ENCODE measurements around a stretch of chr4.

- PRO-cap: no peak
- RAMPAGE, long total RNA, 2 experiments: no peak in any of the 2 experiments
Measured at GRCh38 chr4:2869718-2870491, 26.3 kb downstream of the ADD1 start.

- PRO-cap: no peak
- RAMPAGE, long total RNA, 2 experiments: no peak in any of the 2 experiments
Measured at GRCh38 chr4:2909594-2910035, 25.0 kb downstream of the MFSD10 start.

DNA sequence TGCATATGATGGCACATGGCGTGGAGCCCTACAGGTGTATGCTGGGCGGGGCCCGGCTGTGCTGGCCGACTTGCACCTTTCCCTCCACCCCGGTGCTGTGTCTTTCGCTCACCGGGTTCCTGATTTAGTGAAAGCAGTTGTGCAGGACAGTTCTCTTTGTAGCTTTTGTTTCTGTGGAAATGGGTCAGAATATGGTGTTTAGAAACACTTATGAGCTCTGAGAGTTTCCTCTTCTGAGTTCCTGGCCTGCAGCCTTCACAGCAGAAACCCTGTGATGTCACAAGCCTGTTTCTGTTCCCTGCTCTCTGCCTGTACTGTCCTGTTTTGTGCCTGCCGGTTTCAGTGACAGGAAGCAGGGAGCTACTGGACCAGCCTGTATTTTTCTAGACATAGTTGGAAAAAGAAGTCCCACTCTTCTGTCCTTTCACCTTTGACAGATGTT, 22.4 kb upstream of the MSANTD1 start:
- PRO-cap: no peak
- RAMPAGE, long total RNA, 2 experiments: no peak in any of the 2 experiments

DNA sequence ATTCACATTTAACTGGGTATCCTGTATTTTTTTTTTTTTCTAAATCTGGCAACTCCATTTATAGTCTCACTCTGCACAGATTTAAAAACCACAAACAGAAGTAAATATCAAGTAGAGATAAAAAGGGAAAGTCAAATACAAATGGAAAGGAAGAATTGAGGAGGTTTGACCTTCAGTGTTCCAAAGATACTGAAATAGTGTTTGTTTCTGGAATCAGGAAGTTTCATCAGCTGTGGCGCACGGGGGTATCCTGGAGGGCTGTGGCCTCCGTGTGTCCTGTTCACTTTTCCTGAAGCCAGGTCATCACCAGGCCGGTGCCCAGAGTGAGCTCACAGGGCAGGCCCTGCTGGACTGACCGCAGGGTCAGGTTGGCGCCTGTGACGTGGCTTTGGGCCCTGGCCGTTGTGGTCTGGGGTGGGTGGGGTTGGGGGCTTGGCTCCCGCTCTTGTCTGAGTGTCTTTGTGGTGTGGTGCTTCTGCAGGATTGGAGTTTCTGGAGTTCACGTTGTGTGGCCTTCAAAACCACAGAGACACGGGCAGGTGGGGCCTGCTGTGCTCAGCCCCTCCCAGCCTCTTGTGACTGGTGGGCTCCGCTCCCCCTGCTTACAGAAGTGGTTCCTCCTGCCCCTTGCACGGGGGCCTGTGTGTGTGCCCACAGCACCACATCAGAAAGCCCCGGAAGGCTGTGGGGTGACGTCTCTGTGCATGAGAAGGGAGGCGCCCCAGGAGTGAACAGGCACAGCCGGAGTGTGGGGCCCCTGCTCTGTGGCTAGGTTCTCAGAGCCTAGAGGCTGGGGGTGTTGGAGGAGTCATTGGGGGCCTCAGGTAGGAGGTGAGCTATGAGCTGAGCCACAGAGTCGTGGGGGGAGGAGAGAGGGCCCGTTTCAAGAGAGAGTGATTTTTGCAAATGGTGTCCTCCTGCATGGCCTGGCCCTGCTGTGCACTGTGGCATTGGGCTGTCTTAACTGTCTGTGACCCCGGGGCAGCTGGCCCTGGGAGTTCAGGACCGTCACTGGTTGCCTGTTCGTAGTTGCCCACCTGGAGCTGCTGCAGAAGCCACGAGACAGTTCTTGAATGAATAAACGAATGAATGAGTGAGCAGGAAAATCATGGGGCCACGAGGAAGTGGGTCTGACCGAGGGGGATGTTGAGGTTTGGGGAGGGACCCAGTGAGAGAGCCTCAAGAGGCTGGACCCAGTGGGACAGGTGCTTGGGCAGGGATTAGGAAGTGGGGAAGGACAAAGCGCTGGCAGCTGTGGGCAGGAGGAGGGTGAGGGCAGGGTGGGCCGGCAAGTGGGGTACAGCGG, 9.6 kb downstream of the RGS12 start:
- PRO-cap: no peak
- RAMPAGE, long total RNA, 2 experiments: no peak in any of the 2 experiments

DNA sequence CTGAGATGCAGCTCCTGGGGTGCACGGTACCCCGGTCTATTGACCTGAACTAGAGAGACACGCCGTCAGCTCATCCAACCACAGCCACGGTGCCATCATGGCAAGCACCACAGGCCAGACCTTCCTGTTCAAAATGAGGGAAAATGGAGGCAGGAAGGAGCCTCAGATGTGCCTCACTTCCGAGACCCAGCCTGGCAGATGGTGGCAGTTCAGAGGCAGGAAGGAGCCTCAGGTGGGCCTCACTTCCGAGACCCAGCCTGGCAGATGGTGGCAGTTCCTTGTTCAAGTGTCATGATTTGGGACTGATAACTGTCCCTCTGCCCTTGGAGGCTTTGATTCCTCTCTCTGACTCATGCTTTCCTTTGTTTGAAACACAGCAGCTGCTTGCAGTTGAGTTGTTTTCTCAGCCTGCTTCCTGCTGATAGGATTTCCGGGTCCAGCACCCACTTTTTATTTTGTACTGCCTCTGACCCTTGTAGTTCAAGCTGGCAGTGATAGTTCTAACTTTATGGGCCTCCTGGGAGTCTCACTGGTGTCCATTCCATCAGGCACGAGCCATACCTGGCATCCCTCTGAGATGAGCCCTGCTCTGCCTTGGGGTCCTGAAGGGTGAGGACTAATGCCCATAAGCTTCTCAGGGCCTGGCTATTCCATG, 12.8 kb downstream of the RGS12 start:
- PRO-cap: no peak
- RAMPAGE, long total RNA, 2 experiments: no peak in any of the 2 experiments

GRCh38 chr4:3311598-3312236, 18.9 kb downstream of the RGS12 start:
- PRO-cap: no peak
- RAMPAGE, long total RNA, 2 experiments: no peak in any of the 2 experiments

GRCh38 chr4:3321590-3322688, 29.1 kb downstream of the RGS12 start:
- PRO-cap: no peak
- RAMPAGE, long total RNA, 2 experiments: no peak in any of the 2 experiments

DNA sequence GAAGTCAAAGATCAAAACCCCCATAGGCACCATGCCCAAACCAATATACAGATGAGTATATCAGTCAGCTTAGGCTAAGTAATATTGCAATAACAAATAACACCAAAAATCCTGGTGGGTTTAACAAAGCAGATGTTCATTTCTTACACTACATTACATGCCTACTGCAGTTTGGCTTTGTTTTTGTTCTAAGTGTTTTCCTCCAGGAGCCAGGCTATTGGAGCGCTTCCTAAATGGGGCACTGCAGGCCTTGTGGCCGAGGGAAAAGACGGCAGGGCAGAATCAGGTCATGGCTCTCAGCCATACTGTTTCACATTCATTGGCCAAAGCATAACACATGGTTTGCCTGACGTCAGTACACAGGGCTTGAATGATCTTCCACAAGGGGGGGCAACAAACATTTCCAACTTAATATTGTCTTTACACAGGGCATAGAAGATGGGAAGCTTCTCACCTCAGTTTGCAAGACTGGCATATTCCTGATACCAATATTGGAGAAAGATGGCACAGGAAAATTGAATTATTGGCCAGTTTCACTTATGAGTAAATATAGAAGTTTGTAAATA, 42.0 kb upstream of the HGFAC start:
- PRO-cap: no peak
- RAMPAGE, long total RNA, 2 experiments: no peak in any of the 2 experiments

- PRO-cap: no peak
- RAMPAGE, long total RNA, 2 experiments: no peak in any of the 2 experiments
Measured at GRCh38 chr4:3529437-3529886, 2.8 kb downstream of the LRPAP1 start.

DNA sequence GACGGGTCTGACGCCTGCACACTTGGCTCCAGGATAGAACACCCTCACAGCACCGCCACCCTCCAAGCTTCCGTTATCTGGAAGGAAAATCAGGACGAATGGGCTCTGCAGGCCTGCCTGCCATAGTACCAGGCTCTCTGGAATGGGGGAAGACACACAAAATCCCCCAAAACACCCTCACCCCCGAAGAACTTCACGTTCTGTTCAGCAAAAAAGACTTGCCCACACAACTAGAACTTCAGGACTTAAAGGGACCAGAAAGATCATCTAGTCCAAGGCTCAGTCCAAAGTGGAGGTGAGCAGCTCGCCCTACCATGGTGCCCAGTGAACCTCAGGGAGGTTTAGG, 2.0 kb downstream of the LRPAP1 start:
- PRO-cap: no peak
- RAMPAGE, long total RNA, 2 experiments: no peak in any of the 2 experiments

DNA sequence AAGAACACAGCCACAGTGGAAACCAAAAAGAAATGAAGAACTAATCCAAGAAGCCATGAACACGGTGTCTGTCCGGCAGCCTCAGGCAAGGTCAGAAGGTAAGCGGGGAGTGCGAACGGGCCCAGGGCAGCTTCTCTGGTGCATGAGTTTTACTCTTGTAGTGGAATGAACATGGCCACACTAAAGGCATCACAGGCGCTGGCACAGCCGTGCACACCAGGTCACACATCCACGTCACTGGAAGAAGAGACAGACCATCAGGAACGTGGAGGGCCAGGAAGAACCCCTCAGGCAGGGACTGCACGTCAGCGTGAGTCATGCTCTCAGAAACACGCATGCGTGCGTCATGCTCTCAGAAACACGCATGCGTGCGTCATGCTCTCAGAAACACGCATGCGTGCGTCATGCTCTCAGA, 20.0 kb upstream of the ADRA2C start:
- PRO-cap: no peak
- RAMPAGE, long total RNA, 2 experiments: no peak in any of the 2 experiments

- PRO-cap: no peak
- RAMPAGE, long total RNA, 2 experiments: no peak in any of the 2 experiments
Measured at GRCh38 chr4:3786084-3786620, 20.0 kb downstream of the ADRA2C start.

DNA sequence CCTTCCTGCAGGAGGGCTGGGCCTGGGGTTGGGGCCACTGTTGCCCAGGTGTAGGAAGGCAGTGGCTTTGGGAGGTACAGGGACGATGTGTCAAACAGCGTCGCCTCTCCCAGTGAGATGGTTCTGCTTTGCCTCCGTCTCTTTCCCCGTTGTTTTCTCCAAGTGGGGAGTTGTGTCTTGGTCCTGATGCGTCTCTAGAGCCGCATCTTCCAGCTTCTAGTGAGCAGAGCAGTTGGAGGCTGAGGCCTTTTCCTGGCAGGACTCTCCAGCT, 172.7 kb downstream of the ADRA2C start:
- PRO-cap: no peak
- RAMPAGE, long total RNA, 2 experiments: no peak in any of the 2 experiments

DNA sequence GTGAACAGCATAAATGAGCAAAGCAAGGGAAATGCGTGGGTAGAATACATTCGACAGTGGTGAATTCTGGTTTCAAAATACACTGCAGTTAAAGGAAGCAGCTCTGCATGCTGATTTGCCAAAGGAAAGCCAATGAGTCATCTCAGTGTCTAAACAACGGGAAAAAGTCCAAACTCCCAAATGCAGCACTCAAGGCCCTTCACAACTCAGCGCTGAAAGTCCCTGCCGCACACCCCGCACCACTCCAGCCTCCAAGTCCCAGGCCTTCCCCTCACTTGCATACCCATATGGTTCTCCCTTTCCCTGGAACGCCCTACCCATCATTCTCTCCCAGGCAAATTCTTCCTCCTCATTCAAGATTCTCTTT, 68.1 kb downstream of the STX18 start:
- PRO-cap: no peak
- RAMPAGE, long total RNA, 2 experiments: no peak in any of the 2 experiments

DNA sequence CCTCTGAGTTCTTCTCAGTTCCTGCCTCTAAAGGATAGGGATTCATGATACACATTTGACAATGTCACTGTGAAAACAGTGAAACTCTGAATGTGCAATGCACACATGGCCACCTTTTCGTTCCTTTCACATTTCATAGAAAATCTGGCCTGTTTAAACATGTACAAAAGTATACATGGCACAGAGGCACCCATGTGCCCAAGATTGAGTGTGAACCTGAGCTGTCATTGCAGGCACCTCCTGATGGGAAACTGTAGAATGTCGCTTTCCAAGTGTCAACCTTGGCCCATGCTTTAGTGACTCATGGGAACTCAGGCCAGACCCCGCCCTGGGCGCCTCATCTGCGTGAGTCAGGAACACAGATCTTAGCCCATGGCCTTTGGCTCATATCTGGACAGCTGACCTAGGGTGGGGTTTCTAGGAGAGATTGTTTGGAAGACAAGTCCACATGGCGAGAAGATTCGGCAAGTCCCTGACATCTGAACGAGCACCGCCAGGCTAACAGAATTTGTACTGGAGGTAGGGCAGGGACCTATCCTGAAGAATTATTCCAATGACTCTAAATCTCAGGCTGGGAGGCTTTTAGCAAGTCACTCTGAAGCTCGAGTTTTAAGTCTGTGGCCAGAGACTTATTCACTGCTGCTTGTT, 50.0 kb downstream of the CYTL1 start:
- PRO-cap: no peak
- RAMPAGE, long total RNA, 2 experiments: no peak in any of the 2 experiments

DNA sequence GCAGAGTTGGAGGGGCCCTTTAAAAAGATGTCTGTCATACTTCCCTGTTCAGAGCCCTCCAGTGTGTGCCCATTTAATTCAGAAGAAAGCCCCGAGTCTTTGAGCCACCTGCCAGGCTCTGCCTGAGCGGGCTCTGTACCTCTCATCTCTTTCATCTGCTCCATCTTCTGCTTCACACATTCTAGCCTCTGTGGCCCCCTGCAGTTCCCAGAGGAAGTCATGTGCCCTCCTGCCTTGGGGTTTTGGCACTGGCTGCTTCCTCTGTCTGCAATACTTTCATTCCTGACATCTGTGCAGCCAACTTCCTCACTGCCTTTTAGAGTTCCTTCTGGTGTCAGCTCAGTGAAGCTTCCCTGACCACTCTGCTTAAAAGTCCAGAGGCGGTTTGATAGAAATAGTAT, 6.2 kb upstream of the STK32B start:
- PRO-cap: no peak
- RAMPAGE, long total RNA, 2 experiments: no peak in any of the 2 experiments

GRCh38 chr4:5437133-5437453, 271.3 kb downstream of the EVC2 start:
- PRO-cap: no peak
- RAMPAGE, long total RNA, 2 experiments: no peak in any of the 2 experiments

- PRO-cap: no peak
- RAMPAGE, long total RNA, 2 experiments: no peak in any of the 2 experiments
Measured at GRCh38 chr4:5752449-5752755, 41.4 kb downstream of the EVC start.

GRCh38 chr4:5870671-5871270, 22.1 kb downstream of the CRMP1 start:
- PRO-cap: no peak
- RAMPAGE, long total RNA, 2 experiments: no peak in any of the 2 experiments

DNA sequence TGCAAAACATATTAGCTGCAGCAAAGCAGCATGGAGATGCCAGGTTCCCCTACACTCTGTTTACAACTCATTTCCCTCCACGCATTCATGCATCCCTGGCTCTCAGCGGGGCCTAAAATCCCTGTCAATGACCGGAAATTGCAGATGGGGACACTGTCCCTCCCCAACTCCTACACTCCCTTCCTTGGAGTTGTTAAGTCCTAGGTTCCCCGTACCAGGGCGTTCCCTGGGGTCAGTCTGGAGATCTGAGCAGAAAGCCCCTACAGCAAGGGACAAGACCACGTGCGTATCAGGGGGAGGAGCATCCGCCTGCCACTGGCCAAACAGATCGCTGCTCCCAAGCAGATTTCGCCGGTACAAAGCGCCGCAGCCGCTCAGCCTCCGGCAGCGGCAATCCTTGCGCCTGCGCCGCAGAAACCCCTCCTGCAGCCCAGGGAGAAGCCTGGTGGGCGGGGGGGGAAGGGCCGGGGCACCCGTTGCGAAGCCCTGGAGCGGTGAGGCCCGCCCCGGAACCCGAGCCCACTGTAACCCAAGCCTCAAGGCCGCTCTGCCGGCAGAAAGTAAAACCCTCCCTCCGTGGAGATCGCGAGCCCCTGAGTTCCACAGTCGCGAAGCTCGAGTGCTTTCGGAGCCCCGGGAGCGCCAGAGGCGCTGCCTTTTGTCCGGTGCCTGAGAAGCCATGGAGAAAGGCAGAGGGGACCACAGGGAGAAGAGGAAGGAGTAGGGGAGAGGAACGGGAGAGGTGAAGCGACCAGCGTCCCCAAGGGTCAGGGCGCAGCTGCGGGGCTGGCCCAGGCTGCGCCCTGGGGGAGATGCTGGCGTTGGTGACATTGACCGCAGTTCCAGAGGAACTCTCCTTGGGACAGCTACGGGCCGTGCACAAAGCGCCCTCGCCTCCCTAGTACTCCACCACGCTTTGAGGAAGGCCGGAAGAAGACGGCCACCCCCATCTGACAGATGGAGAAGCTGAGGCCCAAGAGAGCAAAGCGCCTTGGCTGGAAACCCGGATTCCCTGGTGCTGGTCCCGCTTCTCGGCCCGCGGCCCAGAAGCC, 2.6 kb downstream of the CRMP1 start:
- PRO-cap: no peak
- RAMPAGE, long total RNA, 2 experiments: no peak in any of the 2 experiments